SK-N-DZ (cell line): ENCODE data around the genes ZNF317, OR7D4, ZNF177, FBXL12 and ICAM5.

GRCh38 chr19:8822767-8823296 is 9.3 kb downstream of the ZNF558 start:
RAMPAGE:
- cytosol, long total RNA: no peak
- nucleus, long total RNA: no peak

DNA sequence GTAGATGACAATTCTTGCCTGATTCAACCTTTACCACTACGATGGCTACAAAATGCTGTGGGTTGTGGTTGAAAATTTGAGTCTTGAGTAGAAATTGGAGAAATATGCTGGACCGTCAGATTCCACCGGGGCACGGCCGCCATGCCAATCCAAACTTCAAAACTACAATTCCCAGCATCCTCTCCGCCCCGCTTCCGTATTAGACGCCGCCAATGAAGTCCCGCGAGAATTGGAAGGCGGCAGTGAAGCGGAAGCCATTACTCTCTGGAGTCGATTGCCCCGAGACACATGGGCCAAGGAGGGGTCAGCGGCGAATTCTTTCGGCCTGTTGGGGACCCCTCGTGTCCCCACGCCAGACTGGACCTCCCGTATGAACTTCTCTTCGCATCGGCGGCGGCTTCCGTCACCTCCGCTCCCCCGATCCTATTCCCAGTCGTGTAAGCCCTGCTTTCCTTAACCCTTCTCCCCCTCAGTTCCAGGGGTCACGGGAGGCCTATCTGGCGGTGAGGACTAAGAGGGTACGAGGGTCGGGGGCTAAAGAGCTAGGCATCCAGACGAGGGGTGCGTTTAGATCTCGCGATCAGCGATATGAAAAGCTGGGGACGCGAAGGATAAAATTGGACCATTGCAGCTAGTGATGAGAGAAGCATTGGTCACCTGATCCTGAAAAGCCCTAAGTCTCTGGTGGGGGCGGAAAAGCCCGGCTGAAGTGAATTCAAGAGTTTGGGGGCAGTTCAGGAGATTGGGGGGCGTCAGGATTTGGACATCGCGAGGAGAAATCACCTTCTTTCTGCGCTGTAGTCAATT is at the start of gene ZNF317:
Gene ZNF317 (plus strand): TSS at position 242 of the 807 bp plus-strand sequence.
RAMPAGE:
- cytosol, long total RNA: start-site peak on the plus strand centred at position 255 of the sequence, 60 bp wide, 37 and 81 reads in 2 replicates
- nucleus, long total RNA: start-site peak on the plus strand centred at position 257 of the sequence, 42 bp wide, 28 and 27 reads in 2 replicates

DNA sequence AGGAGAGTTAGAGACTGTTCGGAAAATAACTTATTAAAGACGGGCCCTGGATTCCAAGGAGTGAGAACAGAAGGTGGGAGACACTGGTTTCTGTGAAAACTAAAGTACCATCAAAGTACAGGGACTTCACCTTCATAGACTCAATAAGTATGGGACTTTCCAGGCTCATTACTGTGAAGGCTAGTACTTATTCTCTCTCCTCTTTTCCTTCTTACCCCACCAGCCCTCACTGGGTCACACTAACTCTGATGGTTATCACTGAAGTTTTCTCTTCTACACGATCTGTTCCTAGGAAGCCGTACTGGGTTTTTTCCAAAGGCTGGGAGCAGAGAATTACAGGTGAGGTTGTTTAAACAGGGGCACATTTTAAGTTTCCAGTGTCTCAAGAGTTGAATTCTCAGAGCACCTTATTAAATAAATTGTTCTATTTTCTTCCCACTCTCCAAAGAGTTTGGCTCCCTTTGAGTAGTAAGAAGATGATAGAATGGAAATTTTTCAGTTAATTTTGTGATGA is at the start of gene OR7D4:
Gene OR7D4 (minus strand): TSS at position 297 of the 514 bp plus-strand sequence.
RAMPAGE:
- cytosol, long total RNA: no peak
- nucleus, long total RNA: no peak

GRCh38 chr19:9362854-9363475 is at the start of gene ZNF177:
ZNF177 (plus strand) TSS chr19:9363013.
RAMPAGE:
- cytosol, long total RNA: start-site peak on the plus strand at chr19:9363005-9363046, 34 and 36 reads in 2 replicates
- nucleus, long total RNA: no peak

DNA sequence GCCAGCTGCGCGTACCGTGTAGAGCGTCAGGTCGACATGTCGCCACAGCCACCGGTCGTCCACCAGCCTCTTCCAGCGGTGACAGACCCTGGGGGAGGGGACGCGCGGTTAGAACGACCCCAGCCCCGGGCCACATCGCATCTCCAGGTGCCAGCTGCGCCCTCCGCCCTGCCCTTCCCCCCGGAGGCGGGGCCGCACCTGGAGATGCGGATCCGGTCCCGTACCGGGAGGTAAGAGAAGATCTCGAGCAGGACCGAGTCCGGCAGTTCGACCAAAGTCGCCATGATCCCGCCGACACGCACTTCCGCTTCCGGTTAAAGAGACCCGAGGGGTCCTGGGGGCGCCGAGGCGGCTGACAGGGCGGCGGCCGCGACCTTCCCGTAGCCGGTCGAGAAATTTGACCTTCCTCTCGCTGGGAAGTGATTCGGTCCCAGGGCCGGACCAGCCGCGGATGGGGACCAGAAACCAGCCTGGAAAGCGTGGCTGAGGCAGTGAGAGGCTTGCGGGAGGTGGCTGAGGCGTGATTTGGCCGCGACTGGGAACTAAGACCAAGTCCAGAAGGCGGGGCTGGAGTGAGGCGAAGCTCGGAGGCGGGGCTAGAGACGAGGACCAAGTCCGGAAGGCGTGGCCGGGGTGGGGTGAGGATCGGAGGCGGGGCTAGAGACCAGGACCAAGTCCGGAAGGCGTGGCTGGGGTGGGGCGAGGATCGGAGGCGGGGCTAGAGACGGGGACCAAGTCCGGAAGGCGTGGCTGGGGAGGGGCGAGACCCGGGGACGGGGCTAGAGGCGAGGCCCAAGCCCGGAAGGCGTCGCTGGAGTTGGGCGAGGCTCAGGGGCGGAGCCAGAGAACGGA is at the start of gene FBXL12:
Gene FBXL12 (minus strand): TSS at position 550 of the 852 bp plus-strand sequence.
RAMPAGE:
- cytosol, long total RNA: start-site peak on the minus strand centred at position 298 of the sequence, 17 bp wide, 127 and 119 reads in 2 replicates
- nucleus, long total RNA: no peak

DNA sequence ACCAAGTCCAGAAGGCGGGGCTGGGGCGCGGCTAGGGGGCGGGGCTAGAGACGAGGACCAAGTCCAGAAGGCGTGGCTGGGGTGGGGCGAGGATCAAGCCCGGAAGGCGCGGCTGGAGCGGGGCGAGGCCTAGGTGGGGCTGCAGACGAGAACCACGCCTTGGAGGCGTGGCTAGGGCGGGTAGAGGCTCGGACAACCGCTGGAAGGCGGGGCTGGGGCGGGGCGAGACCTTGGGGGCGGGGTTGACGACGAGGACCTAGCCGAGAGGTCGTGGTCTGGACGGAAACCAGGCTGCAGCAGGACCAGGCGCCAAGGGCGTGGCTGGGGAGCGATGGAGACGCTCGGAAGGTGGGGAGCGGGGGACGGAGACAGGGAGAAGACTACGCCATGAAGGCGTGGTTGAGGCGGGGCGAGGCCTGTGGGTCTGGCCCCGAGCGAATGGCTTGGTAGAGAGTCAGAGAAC is 534 bp upstream of the FBXL12 start:
RAMPAGE:
- cytosol, long total RNA: no peak
- nucleus, long total RNA: no peak

DNA sequence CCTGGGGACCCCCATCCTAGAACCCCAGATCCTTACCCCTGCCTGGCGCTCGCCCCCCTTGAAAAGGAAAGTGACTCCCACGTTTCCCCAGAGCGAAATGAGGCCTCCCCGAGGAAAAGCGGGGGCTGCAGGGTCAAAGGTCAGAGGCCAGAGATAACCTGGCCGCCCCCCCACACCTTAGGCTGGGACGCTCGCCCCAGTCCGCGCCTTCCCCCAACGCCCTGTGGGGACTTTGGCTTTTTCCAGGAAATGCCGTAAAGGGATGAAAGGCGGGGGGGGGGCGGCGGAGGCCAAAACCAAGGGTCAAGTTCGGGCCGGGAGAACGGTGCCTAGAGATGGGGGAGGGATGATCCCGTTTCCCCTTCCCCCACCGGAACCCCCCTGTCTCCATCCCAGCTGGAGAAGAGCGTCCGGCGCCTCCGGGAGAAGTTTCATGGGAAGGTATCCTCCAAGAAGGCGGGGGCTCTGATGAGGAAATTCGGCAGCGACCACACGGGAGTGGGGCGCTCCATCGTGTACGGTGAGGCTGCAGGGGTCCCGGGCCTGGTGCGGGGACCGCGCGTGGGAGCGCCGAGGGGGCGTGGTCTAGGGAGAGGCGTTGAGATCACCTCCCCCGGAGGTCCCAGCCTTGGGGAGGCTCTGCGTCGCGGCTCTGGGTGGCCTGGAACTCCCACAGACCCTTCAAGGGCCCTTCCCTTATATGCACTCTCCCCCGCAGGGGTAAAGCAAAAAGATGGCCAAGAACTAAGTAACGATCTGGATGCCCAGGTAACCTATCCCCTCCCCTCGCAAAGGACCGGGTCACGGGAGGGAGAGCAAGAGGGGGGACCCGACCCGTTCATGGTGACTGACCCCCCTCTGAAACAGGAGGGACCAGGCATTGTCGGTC is 660 bp downstream of the SHFL start:
RAMPAGE:
- cytosol, long total RNA: no peak
- nucleus, long total RNA: no peak

RAMPAGE:
- cytosol, long total RNA: no peak
- nucleus, long total RNA: no peak
Measured at GRCh38 chr19:10104429-10105506, 1.4 kb upstream of the PPAN start.

GRCh38 chr19:10166445-10167008 is 28.2 kb downstream of the DNMT1 start:
RAMPAGE:
- cytosol, long total RNA: no peak
- nucleus, long total RNA: no peak

DNA sequence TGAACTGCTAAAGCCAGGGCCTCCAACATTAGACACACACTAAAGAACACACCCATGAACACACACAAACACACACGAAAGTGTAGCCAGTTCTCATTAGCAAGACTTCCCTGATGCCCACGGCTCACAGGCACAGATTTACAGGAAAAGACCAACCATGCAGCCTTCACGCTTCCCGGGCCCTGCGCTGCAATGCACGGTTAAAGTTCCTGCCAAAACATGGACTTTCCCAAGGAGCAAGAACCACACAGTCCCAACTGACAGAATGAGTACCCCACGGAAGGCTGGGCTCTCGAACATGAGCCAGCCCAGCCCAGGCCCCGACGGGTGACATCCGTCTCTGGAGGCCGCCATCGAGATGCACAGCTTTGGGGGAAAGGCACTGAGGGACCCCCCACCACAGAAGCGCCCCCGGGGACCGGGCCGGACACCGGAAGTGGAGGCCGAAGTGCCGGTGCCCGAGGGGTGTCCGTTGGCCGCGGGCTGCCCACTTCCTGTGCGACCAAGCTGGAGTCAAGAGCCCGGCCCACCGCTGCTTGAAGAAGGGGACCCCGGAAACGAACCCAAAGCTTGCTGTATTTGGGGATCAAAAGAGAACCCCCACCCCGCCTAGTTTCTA is 674 bp downstream of the DNMT1 start:
RAMPAGE:
- cytosol, long total RNA: no peak
- nucleus, long total RNA: no peak

DNA sequence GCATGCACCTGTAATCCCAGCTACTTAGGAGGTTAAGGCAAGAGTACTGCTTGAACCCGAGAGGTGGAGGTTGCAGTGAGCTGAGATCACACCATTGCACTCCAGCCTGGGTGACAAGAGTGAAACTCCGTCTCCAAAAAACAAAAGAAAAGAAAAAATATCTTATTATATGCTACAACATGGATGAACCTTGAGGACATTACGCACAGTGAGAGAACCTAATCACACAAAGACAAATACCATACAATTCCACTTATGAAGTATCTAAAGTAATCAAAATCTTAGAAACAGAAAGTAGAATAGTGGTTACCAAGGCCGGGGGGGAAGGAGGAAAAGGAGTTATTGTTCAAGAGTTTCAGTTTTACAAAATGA is 3.9 kb upstream of the DNMT1 start:
RAMPAGE:
- cytosol, long total RNA: no peak
- nucleus, long total RNA: no peak

RAMPAGE:
- cytosol, long total RNA: no peak
- nucleus, long total RNA: no peak
Measured at GRCh38 chr19:10226917-10227991, 3.9 kb downstream of the S1PR2 start.

GRCh38 chr19:10237566-10238017 is 6.5 kb upstream of the S1PR2 start:
RAMPAGE:
- cytosol, long total RNA: no peak
- nucleus, long total RNA: no peak

DNA sequence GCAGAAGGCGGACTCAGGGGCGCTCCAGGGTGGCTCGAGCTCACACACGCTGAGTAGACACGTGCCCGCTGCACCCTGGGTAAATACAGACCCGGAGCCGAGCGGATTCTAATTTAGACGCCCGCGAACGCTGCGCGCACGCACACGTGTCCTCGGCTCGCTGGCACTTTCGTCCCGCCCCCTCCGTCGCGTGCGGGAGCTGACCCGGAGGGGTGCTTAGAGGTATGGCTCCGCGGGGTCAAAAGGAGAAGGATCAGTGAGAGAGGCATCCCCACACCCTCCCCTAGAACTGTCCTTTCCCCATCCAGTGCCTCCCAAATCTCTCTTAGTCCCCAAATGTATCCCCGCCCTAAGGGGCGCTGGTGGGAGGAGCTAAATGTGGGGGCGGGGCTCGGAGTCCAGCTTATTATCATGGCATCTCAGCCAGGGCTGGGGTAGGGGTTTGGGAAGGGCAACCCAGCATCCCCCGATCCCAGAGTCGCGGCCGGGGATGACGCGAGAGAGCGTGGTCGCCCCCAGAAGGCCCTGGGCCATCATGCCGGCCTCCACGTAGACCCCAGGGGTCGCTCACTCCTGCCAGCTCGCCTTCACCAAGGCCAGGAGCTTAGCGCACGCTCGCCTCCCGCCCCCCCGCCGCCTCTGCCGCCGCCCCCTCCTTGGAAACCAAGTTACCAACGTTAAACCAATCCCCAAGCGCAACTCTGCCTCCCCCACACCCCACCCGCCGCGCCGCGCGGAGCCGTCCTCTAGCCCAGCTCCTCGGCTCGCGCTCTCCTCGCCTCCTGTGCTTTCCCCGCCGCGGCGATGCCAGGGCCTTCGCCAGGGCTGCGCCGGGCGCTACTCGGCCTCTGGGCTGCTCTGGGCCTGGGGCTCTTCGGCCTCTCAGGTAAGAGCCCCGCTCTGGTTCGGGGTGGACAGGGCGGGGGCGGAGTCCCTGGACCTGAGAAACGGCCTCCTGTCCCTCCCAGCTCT is at the start of gene ICAM5:
Gene ICAM5 (plus strand): TSS at position 713 of the 972 bp plus-strand sequence.
RAMPAGE:
- cytosol, long total RNA: no peak
- nucleus, long total RNA: no peak

RAMPAGE:
- cytosol, long total RNA: no peak
- nucleus, long total RNA: no peak
Measured at GRCh38 chr19:10353315-10353752, 13.9 kb upstream of the ICAM3 start.

DNA sequence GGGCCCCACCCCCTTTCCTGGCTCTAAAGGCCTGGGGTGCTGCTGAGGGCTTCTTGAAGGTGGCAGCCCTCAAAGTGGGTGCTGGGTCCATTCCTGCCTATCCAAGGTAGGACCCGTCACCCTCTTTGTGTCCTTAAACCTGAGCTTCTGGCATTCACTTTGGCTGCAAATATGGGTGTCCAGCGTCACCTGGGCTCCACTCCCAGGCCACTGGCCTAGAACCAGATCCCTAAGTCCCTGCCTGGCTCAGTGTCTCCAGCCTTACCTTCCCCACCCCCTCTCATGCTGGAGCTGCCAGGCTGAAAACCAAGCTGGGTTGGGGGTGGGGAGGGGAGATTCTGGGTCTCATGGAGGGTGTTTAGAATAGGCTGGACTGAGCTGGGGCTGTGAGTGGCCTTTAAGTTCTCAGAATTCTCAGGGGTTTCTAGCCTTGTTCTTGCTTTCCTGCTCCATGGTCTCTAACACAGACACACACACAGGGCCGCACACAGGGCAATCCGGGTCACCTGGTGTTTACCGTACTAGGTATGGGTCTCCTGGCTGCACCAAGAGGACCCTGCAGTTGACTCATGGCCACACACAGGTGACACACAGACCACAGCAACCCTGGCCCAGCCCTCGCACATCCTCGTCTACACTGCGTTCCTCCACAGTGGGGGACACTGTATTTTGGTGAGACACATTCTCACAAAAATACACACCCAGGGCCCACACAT is 12.5 kb downstream of the PDE4A start:
RAMPAGE:
- cytosol, long total RNA: no peak
- nucleus, long total RNA: no peak

RAMPAGE:
- cytosol, long total RNA: no peak
- nucleus, long total RNA: no peak
Measured at GRCh38 chr19:10466647-10467215, 36.4 kb downstream of the KEAP1 start.

DNA sequence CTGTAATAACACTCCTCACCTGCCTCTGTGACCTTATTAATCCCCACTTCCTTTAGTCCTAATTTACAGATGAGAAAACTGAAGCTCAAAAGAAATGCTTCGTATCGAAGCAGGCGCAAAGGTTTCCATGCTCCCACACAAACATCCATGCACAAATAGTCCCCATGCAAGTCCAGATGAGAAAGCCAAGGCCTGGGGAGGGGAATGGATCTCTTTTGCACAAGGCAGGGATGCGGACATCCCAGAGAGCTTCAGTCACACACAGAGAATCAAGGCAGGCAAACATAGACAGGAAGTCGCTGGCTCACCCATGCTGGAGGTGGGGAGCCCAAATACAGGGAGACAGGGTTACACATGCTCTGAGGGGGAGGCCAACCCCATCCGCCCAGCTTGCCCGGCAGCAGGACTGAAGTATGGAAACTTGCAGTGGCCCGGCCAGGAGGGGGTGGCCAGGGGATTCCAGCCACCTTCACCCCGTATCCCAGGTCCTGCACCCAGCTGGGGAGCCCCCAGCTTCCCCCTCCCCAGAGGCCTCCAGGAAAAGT is 442 bp downstream of the S1PR5 start:
RAMPAGE:
- cytosol, long total RNA: no peak
- nucleus, long total RNA: no peak

GRCh38 chr19:10554885-10555758 is 10.7 kb downstream of the KRI1 start:
RAMPAGE:
- cytosol, long total RNA: no peak
- nucleus, long total RNA: no peak

DNA sequence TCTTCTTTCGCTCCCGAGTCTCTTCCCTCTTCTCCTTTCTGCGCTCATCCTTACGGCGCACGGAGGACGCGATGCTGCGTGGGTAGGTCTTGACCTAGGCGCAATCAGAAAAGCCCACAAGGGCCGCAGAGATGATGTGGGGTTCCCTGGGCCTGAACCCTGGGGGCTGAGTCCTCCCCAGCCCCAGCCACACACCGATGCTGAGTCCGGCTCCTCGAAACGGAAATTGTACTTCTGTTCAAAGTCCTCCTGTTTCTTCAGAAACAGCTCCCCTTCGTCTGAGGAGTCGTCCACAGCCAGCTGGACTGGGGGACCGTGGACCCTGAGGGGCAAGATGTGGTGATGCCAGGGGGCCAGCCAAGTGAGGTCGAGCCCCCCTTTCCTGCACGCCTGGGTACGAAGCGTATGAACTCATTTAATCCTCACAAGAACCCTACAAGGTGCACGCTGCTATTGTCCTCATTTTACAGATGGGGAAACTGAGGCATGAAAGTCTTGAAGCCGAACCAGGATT is 6.1 kb downstream of the KRI1 start:
RAMPAGE:
- cytosol, long total RNA: no peak
- nucleus, long total RNA: no peak